ENCODE results near the genes RAB15 and RDH12.

GRCh38 chr14:64971437-64972921, at the start of gene RAB15:
TSS of gene RAB15 (minus strand) at chr14:64972336.
- PRO-cap = bidirectional peak, plus-strand start at chr14:64972393, minus-strand start at chr14:64972310

GRCh38 chr14:65412283-65412665, 256 bp upstream of the FUT8 start:
- PRO-cap = bidirectional peak, plus-strand start at chr14:65412730, minus-strand start at chr14:65412544

GRCh38 chr14:65495536-65495969, 83.0 kb downstream of the FUT8 start:
- PRO-cap = no peak

DNA sequence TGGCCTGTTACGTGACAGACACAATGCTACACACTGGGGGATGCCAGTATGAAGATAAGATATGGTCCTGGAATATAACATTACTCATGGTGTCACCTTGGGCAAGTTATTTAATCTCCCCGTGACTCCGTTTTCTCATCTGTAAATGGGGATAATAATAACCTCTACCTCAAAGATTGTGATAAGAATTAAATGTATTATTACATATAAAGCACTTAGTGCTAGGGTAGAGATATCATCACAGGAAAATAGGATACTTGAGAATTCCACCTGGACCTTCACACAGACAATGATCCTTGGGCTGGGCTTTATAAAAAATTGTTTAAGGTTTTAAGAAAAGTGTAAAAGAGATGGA, 377.7 kb upstream of the CCDC196 start:
- PRO-cap = no peak

GRCh38 chr14:66507080-66507732, 741 bp upstream of the GPHN start:
- PRO-cap = bidirectional peak, plus-strand start at chr14:66507594, minus-strand start at chr14:66507546

DNA sequence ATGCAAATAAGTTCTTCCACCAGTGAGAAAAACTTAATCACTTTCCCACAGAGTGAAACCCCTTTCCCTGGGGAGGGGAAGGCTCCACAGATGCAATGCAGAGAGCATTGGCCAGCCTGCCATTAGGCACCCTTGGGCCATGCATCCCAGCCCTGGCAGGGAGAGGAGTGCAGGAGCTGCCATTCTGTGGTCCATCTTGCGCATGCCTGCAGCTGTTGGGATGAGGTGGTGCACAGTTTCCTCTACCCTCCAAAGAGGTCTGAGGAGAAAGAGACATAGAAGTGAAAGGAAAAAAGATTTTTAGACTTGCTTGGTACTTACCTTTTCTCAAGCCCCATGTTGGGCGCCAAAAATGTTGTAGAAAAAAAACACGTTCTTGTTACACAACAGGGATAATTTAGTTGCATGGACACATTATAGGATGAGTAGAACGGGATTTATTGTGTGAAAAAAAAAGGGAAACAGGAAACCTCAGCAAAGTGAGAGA, 244.5 kb upstream of the GARIN2 start:
- PRO-cap = no peak

GRCh38 chr14:67147382-67147695, 41.9 kb upstream of the GARIN2 start:
- PRO-cap = no peak

- PRO-cap = no peak
These were observed 19.3 kb upstream of the PLEKHH1 start for GRCh38 chr14:67513390-67514492.

DNA sequence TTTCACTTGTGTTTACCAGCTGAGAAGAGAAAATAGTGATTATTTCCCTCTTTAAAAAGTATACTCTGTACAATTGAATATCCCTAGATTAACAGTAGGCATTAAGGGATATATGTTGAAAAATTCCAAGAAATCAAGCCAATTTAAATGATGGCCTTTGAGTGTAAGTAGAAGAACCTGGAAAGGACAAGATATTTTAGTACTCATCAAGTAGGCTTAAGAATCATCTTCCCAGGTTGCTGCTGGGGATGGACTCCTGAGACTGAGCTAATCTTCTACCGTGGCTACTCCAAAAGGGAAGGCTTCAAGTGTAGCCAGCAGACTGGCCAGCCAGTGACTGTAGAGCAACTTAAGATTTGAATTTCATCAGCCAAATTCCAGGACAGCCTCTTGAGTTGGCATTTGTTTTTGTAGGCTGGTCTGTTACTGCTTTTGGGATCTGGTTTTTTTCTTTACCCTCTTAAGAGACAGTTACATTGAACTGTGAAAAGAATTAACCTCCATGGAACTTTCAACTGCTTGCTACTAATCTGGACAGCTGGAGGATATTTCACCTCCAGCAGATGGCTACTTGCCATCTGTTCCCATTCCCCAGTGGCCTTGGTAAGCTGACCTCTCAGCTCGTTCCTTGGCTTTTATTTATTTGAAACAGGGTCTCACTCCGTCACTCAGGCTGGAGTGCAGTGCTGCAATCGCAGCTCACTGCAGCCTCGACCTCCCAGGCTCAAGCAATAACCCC, 20.8 kb downstream of the VTI1B start:
- PRO-cap = no peak

DNA sequence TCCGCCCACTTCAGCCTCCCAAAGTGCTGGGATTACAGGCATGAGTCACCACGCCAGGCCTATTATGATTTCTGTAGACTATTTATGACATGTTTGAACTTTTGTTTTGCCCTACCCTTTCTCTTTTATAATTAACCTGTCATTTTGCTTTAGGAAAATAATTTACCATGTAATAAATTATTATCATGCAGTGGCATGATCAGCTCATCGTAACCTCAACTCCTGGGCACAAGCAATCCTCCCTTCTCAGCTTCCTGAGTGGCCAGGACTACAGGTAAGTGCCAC, at the start of gene RDH12:
RDH12 (plus strand) TSS at position 225 of the 285 bp plus-strand sequence.
- PRO-cap = no peak

DNA sequence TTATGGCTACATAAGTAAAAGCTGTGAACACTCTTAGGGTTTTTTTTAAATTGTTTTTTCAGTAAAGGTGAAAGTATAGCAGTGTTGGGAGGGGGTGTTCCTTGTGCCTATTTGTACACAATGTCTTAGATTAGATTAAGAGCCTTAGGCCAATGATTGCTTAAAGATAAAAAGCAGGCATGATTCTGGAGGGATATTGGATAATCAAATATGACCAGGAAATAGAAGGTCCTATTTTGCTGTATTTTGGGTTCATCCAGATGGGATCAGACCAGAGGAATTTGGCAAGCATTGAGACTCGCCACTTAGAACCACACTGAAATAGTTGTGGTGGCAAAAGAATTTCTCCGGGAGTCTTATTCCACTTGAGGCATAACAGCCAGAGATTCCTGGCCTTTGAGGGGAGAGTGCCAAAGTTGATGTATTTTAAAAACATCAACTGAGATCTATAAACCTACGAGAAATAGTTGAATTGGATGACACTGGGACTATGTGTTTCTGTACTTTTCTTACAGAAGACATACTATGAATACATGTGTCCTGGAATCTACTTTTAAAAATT, 327.2 kb downstream of the RAD51B start:
- PRO-cap = no peak

DNA sequence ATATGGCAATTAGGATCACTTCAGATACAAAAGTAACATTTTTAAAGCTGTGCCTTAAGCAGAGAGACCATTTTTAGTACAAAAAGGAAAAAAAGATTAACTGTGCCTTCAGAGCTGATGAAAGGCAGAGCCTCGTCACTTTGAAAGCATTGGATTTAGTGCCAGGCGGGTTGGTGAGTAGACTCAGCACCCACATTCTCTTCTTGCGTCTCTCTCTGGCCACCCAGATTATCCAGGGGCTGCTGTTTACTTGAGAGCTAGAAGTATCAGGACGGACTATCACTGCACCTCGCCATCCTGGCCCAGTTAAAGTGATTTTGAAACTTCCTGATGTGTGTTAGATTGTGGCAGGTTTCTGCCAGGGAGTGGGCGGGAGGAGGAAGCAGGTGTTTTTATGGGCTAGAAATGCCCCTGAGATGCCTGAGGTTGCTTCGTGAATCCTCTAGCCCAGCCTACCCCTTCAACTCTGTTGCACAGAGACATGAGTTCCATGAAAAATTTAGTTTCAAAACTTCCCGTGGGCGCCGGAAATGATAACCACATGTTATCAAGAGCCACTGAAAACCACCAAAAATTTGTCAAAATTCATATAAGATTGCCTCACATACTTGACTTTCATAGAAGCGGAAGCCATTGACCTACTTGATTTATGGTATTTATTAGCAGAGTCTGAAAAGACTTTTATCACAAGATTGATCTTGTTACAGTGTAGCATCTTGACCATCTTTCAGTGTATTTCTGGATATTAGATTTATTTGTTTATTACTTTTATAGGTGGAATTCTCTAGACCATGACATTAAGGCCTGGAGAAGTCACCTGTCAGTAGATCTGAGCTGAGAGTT, 466.0 kb downstream of the RAD51B start:
- PRO-cap = no peak

GRCh38 chr14:68293312-68293965, 473.9 kb downstream of the RAD51B start:
- PRO-cap = no peak

DNA sequence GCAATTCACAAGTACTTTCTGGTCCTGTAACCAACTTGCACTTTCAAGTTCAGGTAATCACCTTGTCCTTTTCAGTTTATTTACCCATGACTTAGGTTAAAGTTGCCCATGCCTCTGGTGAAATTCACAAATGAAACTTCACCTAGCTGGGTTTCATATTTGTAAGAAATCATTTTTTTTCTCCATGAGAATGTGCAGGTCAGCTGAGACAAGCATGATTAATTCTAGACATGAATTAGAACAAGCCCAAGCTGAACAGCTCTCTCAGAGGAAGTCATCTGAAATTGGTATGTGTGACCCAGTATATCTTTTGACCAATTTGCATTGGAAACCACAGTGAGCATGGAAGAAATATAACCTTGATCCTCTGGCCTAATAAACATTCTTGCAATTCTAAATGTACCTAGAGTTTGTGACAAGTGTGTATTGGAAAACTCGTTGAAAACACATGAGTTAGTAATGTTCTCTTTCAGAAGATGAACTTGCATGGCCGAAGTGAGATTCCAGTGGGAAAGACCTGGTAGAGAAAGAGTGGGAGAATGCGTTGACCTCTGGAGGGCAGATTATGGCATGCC, 486.5 kb downstream of the ZFP36L1 start:
- PRO-cap = no peak

GRCh38 chr14:68367535-68368205, 425.2 kb downstream of the ZFP36L1 start:
- PRO-cap = bidirectional peak, plus-strand start at chr14:68367905, minus-strand start at chr14:68367791

DNA sequence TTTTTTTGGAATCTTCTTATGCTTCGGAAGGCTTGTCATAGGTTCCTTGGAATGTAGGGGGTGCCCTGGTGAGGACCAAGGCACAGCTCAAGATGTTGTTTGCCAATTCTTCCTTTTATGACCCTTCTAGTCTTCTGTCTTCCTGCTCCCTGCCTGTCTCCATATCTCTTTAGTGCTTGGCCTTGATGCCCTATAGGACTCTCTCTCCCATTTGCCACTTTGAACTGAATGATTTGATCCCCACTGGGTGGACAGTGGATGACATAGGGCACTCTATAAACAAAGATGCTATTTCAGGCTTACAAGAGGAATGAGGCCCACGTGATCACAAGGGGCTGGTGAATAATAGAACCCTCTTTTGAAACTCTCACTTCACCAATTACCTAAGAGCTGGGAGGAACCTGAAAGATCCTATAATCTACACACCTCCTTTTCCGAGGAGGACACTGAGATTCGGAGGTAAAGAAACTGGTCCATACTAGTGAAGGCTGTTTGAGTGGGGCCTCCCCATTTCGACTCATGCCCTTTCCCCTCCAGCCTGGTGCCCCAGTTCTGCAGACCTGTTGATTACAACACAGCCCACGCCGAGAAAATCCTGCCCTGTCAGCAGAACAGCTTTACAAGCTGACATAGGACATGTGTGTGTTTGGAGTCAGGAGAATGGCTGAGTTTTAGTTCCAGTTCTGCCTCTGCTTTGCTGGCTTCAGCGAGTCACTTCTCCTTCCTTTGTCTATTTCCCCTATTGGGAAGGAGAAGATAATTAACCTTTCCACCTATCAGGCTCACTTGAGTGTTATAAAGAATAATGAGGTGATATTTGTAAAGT, 400.4 kb downstream of the ZFP36L1 start:
- PRO-cap = bidirectional peak, plus-strand start at position 674 of the sequence, minus-strand start at position 521 of the sequence

DNA sequence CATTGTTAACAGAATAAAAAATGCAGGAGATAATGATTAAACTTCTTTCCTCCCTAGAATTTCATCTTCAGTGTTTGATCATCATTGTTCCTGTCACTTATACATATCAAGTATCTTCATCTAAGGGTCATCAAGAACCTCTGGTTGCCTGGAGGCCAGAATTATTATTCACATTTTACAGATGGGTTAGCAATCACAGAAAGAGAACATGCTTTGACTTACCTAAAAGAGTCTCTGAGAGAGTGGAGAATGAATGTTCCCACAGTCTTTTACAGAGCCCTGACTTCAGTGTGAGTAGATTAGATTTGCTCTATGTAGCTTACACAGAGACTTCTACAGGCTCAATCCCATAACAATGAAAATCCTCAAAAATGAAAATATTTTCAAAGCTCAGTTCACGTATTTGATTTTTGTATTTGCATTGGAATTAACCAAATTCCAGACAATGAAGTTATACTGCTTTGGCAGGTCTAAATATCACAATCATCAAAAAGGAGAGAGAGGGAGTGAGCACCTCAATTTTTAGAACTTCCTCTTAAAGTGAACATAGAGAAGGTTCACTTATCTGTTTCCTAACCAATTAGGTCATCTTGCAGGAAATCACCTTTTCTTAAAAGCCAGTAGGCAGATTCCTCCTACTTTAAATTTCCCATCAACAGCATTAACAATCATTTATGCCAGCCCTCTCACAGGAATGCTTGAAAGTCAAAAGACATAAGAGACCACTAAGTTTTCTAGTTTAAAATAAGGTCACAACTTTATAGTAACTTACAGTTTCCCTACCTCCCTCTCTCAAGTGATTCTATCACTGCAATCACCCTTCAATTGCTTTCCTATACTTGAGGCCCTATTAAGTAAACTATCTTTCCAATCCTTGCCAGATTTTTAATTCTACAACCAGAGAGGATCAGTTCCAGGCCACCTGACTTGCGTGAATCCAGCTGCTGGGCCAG, 388.8 kb downstream of the ZFP36L1 start:
- PRO-cap = no peak

DNA sequence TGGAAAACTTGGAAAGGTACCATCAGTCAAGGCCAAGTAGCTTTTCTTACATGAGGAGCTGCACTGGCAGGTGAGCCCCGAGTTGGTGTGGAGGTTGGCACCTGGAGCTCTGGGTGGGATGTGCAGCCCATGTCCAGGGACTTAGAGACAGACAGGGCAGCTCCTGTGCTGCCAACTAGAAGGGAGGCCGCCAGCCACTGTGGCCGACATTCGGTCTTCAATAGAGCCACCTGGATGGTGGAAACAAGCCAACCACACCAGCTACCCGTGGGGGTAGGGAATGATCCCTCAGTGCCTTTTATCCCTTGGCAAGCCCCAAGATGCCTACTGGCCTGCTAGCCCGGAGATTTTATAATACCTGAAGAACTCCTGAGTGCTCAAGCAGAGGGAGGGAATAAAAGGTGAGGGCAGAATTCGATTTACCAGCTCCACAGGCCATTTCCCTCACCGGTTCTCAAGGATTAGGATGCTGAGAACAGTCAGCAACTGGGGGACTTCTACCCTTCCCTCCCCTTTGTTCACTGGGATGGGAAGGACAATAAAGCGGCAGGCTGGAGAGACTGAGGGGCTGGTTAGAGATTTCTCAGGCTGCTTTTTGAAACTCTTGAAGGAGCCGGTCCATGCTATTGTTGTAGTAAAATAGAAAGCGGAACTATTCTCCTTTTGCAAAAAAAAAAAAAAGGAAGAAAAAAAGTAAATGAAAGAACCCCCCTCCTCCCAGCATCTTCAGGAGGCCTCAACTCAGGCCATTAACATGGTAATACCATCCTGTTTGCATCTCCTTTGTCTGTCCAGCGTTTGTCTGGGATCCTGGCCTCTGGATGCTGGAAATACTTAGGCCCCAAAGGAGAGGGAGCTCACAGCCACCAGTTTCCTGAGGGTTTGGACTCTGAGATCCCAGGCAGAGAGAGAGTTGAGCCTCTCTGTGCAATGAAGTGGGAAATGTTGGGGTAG, 321.6 kb downstream of the ZFP36L1 start:
- PRO-cap = no peak

DNA sequence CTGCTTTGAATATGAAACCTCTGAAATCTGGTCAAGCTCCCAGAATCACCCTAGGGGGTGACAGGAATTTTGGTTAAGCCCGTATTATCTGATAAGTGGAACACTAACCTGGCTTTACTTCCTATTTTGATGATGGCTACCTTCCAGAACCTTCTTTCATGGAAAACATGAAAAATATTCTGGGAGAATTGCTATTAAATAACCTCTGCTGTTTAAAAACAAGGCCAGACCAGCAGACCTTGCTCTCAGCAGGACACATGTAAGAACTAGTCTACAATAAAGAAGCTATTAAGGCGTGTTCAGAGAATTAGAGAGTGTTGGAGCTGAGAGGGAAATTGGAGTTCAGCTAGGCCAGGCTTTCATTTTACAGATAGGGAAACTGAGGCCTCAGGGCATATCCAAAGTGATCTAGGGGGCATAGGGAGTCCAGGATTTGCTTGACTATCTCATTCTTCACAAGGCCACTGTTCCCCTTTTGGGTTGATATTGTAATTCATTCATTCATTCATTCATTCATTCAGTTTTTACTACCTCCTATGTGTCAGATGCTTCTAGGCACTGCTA, 281.4 kb downstream of the ZFP36L1 start:
- PRO-cap = no peak

GRCh38 chr14:68565890-68566724, 226.8 kb downstream of the ZFP36L1 start:
- PRO-cap = no peak

All from left colon (tissue), 1 donor.